Metastatic Breast Carcinoma in the Ovary (tissue), 3 donors: ENCODE measurements around the gene HOXC13.

GRCh38 chr12:53746445-53746931, 19.2 kb upstream of the CALCOCO1 start:
- PRO-cap, 3 experiments, result no peak in any of the 3 experiments

DNA sequence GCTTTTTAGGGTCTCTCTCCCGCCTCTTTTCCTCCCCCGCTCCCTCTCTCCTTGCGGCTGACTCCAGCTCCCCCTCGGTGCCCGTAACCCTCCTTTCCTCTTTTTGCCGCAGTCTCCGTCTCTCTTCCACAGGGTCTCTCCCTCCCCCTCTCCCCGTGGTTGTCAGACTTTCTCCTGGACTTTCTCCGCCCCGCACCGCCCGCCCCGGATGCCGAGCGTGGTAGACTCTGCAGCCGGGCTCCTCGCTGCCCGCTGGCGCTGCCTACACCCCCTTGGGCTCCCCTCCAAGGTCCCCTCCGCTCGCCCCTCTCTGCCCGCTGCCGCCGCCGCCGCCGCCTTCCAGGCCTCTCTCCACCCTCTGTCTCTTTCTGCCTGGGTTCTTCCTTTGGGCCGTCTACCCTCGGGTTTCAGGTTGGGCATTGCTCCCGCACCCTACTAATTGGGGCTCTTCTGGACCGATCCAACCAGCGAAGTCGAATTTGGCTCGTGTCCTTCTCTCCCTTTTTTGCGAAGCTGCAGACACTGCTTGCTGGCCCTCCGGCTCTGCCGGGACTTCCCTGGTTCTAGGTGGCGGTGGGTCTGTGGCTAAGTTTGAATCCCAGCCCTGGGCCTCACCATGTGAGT, 24.7 kb upstream of the CALCOCO1 start:
- PRO-cap, 3 experiments, result no peak in any of the 3 experiments

DNA sequence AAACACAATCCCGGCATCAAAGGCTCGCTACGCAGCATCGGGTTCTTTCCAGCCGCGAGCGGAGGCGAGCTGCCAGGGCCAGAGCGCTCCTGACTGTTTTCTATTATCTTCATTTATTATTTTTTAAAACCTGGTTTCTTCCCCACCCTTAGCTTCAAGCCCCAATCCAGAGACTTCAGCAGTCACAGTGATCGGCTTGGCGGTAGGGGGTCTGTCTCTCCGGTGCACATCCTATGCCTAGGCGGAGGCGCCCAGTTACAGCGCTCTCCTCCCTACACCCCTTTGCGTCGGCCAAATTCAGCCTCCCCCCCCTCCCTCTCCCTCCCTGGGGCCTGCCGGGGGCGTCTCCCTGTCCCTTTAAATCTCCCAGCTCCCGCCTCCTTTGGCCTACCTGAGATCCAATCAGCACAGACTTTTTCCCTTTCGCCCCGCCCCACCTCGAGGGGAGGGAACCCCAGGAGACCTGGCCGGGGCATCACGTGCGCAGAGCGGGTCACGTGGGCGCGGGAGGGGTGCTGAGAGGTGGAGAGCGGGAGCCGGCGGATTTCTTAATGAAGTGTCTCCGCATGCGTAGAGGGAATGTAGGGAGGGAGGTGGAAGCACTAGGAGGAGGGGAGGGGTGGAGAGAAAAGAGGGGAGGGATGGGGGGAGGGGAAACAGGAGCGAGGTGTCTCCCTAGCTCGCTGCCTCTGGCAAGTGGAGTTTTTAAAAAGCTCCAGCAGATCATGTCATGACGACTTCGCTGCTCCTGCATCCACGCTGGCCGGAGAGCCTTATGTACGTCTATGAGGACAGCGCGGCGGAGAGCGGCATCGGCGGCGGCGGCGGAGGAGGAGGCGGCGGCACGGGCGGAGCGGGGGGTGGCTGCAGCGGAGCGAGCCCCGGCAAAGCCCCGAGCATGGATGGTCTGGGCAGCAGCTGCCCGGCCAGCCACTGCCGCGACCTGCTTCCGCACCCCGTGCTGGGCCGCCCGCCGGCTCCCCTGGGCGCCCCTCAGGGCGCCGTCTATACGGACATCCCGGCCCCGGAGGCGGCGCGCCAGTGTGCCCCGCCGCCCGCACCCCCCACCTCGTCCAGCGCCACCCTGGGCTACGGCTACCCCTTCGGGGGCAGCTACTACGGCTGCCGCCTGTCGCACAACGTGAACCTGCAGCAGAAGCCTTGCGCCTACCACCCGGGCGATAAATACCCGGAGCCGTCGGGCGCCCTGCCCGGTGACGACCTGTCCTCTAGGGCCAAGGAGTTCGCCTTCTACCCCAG, at the start of gene HOXC13:
Gene HOXC13 (plus strand): TSS at position 655 of the 1,260 bp plus-strand sequence.
- PRO-cap, 3 experiments, result peak in 3 of 3 experiments; most common plus-strand start position 733 of the sequence (in 3); most common minus-strand start position 284 of the sequence (in 2)

GRCh38 chr12:53952839-53953494, 1.7 kb upstream of the HOXC12 start:
- PRO-cap, 3 experiments, result peak in 1 of 3 experiments; most common plus-strand start chr12:53953155 (in 1)

DNA sequence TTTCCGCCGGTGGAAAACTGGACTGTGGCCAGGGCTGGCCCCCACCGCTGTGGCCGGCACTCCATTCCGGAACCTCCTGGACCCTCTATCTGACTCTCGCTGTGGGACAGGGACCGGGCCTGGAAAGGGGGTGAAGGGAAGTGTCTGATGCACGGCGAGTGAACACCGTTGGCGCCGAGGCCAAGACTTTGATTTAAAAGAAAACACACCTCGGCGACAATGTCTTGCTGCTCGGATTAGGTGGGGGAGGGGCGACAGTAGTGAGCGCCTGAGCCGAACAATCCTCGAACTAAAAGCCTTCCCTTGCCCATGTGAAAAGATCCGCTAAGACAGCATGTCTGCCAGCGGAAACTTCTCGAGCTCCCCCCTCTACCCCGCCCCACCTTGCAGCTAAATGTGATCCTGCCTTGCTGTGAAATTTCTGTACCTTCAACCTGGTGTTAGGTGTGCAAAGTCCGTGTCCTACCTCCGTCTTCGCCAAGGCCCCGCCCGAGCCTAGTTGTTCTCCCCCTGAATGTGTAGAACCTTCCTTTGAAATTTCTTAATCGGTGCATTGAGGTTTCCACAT, 2.7 kb downstream of the HOXC11 start:
- PRO-cap, 3 experiments, result peak in 3 of 3 experiments; most common plus-strand start position 254 of the sequence (in 1); most common minus-strand start position 195 of the sequence (in 3)

GRCh38 chr12:53976392-53976876, 3.5 kb downstream of the HOXC11 start:
- PRO-cap, 3 experiments, result peak in 2 of 3 experiments; most common plus-strand start chr12:53976543 (in 1); most common minus-strand start chr12:53976629 (in 2)

- PRO-cap, 3 experiments, result peak in 2 of 3 experiments; most common plus-strand start chr12:53986334 (in 1); most common minus-strand start chr12:53986557 (in 2)
Observed at GRCh38 chr12:53986067-53987045, 1.4 kb downstream of the HOXC10 start.

GRCh38 chr12:53992527-53993124, 7.3 kb upstream of the HOXC9 start:
- PRO-cap, 3 experiments, result peak in 3 of 3 experiments; most common plus-strand start chr12:53992866 (in 3); most common minus-strand start chr12:53992741 (in 1)

DNA sequence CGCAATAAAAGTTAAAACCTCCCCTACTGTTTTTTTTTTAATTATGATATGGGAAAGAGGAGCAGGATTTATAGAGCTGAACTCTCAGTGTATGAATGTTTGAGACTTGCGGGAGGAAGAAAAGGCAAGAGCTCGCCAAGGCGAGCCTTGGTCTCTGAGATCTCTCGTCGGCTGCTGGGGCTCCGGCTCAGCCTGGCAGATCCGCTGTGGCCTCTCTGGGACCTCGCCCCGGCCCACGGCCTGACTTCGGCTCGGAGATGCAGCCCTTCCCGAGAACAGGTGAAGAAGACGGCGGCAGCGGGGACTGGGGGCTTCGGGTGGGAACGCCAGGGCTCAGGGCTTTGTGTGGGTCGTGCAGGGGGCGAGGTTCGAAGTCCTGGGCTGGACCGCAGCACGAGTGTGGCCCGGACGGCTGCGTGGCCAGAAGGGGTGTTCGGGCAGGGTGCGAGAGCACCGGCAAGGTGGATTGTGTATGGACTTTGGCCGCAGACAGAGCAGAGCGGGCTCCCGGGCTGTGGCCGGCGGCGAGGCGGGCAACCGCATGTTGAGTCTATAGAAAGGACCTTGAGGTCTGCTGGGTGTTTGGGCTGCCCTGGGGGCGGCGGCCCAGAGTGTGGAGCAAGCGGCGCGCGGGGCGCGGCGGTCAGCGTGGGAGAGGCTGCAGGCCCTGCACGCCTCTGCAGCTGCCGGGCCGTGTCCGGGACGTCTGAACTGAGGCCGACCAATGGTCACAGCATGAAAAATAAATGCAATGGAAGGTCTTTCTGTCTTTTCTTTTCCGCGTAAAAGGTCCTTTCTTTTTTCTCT, 5.8 kb upstream of the HOXC9 start:
- PRO-cap, 3 experiments, result peak in 3 of 3 experiments; most common minus-strand start position 716 of the sequence (in 2)

- PRO-cap, 3 experiments, result peak in 1 of 3 experiments; most common plus-strand start chr12:53996305 (in 1); most common minus-strand start chr12:53996316 (in 1)
Observed at GRCh38 chr12:53996220-53996740, 3.7 kb upstream of the HOXC9 start.

DNA sequence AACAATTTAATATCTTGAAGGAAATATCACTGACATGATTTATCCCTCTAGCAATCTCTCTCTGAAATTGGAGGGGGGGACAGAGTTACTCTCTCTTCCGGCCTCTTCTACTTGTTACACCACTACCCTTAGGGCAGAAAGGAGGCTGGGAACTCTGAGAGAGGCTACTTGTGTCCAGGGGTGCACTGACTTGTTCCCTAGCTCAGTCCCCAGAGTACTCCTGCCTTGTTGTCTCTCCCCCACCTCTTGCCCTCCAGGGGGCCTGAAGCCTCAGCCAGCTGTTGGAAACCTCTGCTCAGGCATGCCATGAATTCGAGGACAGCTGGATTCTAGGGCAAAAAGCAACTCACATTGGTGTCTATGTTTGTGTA, 2.2 kb upstream of the HOXC6 start:
- PRO-cap, 3 experiments, result peak in 1 of 3 experiments; most common plus-strand start position 157 of the sequence (in 1)

- PRO-cap, 3 experiments, result peak in 2 of 3 experiments; most common plus-strand start chr12:54037057 (in 2); most common minus-strand start chr12:54036998 (in 1)
Observed at GRCh38 chr12:54036873-54037358, 4.1 kb downstream of the HOXC5 start.

DNA sequence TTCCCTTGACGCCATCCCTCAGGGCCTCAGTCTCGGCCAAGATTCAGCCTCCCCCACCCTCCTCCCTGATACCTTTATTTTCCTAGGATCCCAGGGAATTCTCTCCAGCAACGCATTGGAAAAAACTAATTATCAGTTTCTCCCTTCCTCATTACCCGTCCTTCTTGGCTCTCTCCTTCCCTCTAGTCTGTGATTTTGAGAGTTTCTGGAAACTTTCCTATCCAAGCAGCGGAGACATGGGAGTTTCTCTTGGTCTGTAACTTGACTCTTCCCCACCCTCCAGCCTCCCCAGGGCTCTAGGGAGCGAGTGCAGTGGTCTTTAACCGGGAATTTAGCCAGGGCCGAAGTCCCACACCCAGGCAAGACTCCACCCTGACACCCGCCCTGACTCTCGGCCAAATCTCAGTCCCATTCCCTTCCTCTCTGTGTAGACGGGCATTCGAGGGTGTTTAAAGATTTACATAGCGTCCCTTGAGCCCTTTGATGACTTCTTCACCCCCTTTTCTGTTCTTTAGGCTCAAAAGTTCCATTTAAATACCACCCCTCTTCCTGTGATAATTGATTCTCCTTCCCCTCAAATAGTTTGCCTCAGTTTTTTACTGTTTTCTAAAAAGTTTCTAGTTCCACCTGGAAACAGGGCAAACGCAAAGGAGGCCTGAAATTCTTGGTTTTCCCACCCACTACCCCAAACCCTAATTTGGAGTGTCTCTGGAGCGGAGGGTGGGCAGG, 6.8 kb downstream of the HOXC5 start:
- PRO-cap, 3 experiments, result peak in 2 of 3 experiments; most common minus-strand start position 189 of the sequence (in 2)

DNA sequence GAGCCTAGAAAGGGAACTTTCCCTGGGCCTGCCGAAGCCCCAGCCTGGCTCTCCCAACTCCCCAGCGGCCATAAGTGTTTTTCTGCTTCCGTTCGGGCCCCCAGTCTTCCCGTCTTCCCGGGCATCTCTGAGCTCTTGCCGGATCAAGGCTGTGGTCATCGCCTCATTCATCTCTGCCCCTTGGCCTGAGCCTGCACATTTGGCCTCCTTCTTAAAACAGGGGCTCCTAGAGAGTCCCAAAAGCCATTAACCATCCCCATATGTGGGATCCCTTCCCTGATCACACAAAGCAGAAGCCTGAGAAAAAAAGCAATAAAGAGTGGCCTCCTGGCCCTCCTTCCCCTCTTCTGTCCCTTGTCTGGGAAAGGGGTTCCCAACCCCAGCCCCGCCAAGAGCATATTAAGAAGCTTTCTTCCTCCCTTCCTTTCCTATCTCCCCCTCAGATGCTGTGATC, 26.8 kb downstream of the HOXC4 start:
- PRO-cap, 3 experiments, result no peak in any of the 3 experiments

- PRO-cap, 3 experiments, result no peak in any of the 3 experiments
Observed at GRCh38 chr12:54090354-54090677, 36.7 kb downstream of the HOXC4 start.

DNA sequence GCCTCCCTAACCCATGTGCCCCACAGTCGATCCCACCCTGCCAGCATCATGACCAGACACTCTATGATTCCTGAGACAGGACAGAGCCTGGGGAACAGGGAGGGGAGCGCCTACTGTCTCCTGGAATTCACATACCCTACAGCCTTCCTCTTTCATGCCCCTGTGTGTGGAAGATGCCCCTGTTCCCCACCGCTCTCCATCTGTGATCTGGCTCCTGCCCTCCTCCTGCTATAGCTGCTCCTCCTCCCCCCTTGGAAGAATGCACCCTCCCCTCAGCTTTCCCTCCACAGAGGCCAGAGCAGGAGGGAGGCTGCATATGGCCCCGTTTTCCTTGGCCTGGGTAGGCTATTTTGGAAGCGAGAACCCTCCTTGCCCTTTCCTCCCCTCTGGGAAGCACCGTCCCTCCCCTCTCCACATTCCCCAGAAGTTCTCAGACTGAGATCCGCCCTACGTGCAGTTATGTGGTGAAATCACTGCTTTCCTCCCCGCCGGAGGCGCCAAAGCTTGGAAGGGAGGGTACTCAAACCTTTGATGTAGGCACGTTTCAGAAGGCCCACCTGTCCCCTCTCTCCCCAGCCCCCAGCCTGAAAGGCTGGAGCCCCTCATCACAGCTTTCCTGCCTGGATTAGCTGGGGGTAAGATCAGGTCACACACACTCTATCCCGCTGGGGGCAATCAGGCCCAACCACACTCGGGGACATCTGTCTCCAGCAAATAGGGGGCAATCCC, 47.9 kb downstream of the SMUG1 start:
- PRO-cap, 3 experiments, result no peak in any of the 3 experiments

GRCh38 chr12:54231983-54232750, 43.4 kb upstream of the SMUG1 start:
- PRO-cap, 3 experiments, result no peak in any of the 3 experiments

GRCh38 chr12:54357962-54358671, 6.2 kb downstream of the GPR84 start:
- PRO-cap, 3 experiments, result peak in 3 of 3 experiments; most common plus-strand start chr12:54358456 (in 2); most common minus-strand start chr12:54358270 (in 1)

DNA sequence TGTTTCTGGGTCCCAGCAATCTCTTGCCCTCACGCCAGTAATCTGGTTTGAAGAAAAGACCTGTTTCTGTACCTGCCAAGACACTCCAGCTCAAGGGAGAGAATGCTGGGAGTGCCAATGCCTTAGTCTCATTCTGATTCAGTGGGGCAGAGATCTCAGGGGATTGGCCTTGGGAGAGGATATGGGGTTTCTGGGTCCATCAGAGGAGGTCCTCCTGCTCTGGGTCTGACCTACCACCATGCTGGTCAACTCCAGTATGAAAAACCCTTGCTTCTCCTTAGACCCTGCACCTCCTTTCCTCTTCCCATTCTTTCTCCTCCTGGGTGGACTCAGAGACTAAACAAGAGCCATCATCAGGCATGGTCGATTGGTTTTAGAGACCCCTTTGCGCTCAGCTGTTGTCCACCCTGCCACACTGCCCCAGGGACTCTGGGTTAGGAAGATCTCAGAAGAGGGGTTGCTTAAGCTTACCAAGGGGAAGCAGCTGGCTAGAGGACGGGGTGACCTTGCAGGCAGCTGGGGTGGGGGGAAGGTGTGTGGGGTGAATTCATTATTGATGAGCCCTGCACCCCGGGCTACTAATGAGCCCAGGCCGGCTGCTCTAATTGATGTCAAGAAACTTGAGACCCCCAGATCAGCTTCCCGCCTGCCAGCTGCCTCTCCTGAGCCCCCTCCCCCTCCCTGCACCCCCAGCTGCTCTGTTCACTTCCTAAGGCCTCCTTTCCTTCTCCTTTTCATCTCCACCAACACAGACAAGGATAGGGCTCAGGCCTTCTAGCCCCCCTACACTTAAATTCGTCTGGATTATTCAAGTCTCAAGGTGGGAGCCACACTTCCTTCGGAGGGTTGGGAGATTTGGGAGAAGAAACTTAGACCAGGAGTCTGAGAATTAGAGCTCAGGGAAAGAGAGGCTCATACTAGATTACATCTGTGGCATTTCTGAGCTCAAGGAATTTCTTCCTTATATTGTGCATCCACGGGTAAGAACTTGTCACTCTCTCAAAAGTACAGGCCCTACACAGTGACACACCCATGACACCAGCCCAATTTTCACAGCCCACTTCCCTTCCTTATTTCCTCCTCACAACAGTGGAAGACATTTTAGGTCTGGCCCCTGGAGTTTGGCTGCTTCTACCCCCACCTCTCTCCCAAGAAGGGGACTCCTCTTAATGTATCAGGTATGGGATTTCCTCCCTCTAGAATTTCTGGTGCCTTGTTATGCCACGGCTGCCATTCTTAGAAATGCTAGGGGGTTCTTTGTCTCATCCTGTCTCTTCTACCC, 8.8 kb upstream of the ZNF385A start:
- PRO-cap, 3 experiments, result no peak in any of the 3 experiments

- PRO-cap, 3 experiments, result no peak in any of the 3 experiments
Observed at GRCh38 chr12:54397770-54398766, 13.5 kb upstream of the ZNF385A start.